SK-MEL-5 (cell line): Measurements from ENCODE around the gene ACTR2.

DNA sequence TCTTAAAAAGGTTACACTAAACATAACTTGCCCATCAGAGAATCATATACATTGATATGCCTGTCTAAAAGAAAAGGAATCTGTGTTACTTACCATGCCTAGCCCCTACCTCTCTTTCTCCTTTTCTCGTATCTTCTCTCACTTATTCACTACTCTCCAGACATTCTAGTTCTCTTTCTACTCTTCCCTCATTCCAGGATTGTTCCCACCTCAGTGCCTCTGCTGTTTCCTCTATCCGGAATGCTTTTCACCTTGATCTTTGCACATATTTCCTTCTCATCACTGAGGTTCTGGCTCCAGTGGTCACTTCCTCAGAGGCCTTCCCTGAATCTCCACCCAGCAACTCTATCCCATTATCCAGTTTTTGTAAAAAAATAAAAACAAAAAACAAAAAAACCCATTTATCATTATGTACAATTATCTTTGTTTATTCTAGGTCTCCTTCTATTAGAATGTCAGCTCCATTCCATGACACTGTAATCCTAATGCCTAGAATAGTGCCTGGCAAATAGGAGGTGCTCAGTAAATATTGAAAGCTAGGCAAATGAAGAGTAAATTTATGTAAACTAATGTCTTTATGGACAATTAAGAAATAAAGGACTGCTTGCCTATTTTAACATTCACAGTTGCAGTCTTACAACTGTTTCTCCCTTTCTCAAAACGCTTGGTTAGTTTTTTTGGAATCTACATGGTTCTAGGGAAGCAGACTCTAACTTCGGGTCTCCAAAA, 84.8 kb downstream of the VPS54 start:
RAMPAGE:
- cytosol, long total RNA, result no peak
- long total RNA, result no peak
- nucleus, long total RNA, result no peak

DNA sequence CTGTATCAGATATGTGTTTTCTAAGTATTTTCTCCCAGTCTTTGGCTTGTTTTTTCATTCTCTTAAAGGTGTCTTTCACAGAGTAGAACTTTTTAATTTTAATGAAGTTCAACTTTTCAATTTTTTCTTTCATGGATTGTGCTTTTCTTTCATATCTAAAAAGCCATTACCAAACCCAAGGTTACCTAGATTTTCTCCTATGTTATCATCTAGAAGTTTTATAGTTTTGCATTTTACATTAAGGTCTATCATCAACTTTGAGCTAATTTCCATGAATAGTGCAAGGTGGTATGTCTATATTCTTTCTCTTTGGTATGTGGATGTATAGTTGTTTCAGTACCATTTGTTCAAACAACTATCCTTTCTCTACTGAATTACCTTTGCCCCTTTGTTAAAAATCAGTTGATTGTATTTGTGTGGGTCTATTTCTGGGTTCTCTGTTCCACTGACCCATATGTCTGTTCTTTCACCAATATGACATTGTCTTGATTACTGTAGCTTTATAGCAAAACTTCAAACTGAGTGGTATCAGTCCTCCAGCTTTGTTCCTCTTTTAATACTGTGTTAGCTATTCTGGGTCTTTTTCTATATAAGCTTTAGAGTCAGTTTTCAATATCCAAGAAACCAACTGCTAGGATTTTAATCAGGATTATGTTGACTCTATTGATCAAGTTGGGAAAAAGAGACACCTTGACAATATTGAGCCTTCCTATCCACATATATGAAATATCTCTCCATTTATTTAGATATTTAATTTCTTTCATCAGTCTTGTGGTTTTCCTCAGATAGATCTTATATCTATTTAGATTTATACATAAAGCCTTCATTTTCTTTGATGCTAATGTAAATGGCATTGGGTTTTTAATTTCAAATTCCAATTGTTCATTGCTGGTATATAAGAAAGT, 45.1 kb downstream of the VPS54 start:
RAMPAGE:
- cytosol, long total RNA, result no peak
- long total RNA, result no peak
- nucleus, long total RNA, result no peak

DNA sequence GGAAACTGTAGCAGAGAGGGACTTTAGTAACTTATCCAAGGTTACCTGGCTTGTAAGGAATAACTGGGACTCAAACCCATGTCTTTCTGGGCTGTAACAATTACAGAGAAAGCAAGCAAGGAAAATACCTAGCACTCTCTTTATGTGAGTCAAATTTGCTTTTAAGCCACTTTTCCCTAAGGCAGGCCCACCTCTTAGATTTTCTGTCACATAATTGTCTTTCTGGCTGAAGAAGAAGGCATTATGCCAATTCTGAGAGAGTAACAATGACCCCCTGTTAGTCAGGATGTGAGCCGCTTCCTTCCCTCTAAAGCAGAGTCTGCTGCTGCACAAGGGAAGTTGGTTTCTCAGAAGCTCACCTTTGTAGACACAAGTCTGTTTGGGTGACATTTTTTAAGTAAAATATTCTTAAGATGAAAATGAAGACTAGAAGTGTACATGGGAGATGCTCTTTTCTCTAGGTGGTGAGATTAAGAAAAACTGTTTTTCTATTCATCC, 33.2 kb upstream of the VPS54 start:
RAMPAGE:
- cytosol, long total RNA, result no peak
- long total RNA, result no peak
- nucleus, long total RNA, result no peak

DNA sequence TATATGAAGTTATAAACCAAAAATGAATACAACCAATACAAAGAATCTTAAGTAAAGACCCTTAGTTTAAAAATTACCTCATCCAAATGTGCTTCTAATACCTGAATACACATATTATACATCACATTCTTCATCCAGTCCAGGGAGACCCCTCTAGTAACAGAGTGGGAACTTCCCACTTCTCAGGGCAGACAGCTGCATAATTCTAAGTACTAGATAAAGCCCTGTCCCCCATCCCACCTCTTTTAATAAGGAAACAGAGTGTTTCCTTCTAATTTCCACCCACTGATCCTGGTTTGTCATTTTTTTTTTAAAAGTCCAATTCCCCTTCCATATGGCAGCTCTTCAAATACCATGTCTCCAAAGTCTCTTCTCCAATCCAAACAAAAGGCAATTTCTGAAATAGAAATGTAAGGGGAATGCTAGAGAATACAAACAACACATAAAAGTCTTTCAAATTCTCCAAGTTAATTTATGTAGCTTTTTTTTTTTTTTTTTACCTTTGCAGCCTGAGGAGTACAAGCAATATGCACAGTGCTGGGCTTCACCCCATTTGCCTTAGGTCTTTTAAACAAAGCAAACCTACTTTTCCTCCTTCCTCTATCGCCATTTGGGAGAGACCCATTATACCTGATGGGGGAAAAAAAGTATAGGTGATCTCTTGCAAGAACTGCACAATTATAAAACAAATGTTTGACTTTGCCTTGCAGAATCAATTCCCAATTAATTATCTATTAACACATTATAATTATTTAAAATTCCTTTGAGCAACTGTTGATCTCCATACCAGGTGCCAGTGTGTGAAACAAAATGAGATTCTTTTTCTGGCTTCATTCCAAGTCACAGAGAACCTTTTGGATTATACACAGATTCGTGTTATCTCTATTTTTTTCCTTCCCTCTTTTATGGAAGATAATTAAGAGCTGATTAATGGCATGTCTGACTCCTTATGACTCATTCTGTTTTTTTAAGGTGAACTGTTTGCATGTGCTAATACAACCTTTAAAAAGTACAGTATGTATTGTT, 39.7 kb downstream of the PELI1 start:
RAMPAGE:
- cytosol, long total RNA, result no peak
- long total RNA, result no peak
- nucleus, long total RNA, result no peak

GRCh38 chr2:64502837-64503507, 21.2 kb upstream of the AFTPH start:
RAMPAGE:
- cytosol, long total RNA, result no peak
- long total RNA, result no peak
- nucleus, long total RNA, result no peak

RAMPAGE:
- cytosol, long total RNA, result no peak
- long total RNA, result no peak
- nucleus, long total RNA, result no peak
Observed at GRCh38 chr2:64628763-64629383, 24.8 kb downstream of the SERTAD2 start.

DNA sequence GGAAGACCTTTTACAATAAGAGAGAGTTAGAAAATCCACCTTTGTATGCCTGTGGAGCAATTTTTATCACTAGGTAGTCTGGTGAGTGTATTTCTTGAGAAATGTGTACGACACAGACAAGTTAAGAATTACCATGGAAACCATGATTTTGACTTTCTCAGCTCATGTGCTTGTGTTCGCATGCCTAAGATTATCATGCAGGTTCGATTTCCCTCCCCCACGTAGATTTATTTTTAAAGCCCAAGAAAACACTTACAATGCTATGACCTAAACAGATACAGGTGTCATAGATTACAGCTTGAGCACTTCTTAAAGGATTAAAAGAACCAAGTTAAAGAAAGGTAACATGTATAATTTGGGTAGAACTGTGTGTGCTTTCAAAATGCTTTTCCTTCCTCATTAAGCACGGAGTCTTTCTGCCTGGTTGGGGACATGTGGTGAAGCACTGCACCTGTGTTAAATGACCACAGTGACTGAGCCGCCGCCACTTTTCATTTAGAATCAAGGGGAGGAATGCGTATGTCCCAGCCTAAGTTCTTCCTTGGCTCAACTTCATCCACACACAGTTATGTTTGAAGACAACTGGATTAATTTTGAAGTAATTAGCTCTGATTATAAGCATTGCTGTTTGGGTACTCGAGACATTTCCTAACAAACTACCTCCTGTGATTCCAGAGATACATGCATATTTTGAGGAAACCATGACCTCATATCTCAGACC, 16.5 kb downstream of the SERTAD2 start:
RAMPAGE:
- cytosol, long total RNA, result no peak
- long total RNA, result no peak
- nucleus, long total RNA, result no peak

DNA sequence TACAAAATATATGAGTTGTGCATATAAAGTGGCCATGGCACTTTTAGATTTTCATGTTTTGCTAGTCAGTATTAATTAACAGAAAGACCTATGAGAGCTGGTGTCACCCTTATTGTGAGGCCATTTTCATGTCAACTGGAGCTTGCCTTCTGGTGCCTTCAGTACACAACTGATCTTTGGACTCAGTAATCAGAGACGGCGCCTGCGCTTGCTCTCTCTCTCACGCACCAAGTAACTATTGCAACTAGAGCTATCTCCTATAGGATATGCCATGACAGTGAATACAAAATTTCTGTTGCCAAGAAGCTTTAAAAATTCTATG, 3.0 kb downstream of the SERTAD2 start:
RAMPAGE:
- cytosol, long total RNA, result no peak
- long total RNA, result no peak
- nucleus, long total RNA, result no peak

DNA sequence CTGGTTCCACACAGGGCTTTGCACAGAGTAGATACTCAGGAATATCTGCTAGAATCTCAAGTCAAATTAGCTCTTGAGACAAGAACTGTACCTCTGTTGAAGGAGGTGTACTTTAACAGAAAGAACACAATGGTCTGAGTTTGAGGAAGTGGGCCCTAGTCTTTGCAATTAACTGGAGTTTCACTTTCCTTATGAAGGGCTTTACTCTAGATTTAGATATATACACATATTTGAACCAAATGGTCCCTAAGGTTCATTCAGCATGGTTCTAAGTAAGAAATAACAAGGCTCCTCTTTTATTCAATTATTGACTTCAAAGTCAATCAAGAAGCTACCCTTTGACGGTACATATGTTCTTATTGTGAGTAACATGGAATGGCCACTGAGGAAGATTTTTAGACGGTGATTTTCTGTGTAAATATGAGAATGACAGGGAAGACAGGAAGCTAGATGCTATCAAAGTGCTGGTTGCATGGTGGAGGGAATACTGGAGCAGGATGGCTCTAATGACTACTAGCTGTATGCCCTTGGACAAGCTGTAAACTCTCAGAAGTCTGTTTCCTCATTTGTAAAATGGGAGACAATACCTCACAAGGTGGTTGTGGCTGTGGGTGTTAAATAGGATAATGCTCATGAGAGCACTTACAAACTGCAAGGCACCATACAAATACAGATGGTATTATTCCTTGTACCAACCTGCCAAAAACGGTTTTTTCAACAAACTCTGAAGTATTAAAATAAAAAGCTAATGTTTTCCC, 73.5 kb upstream of the SERTAD2 start:
RAMPAGE:
- cytosol, long total RNA, result no peak
- long total RNA, result no peak
- nucleus, long total RNA, result no peak

DNA sequence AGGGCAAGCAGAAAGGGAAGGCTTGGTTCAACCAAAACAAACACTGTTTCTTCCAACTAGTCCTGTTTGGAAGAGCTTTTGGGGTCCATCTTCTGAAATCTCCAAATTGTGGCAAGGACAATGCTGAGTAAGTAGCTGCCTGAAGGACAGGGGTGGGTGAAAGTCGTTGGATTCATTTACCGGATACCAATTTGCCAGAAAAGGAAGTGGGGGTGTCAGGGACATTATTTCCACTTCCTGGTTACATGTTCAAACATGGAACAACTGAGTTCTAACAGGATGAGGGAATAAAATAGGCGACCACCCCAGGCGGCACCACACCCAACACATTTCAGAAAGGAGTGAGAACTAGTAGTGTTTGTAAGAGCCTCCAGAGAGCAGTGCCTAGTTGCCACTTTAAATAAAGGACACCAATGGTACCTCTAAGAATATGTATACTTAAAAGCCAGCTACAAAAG, 158.6 kb upstream of the SERTAD2 start:
RAMPAGE:
- cytosol, long total RNA, result no peak
- long total RNA, result no peak
- nucleus, long total RNA, result no peak

DNA sequence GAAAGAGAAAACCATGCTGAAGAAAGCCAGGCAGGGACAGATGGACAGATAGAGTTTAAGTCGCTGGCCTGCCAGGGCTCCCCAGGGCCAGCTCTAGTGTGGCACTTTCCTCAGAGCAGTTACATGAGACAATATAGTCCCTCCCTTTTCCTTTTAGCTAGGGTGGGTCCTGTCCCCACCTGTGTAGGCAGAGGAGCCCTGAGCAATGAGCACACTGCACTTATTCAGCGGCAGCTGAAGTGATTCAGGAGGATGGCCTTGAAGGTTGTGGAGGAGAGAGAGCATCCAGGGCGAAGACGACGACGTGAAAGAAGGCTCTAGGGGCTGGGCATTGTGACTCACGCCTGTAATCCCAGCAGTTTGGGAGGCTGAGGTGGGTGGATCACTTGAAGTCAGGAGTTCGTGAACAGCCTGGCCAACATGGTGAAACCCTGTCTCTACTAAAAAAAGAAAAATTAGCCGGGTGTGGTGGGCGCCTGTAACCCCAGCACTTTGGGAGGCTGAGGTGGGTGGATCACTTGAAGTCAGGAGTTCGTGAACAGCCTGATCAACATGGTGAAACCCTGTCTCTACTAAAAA, 151.9 kb upstream of the SLC1A4 start:
RAMPAGE:
- cytosol, long total RNA, result no peak
- long total RNA, result no peak
- nucleus, long total RNA, result no peak

DNA sequence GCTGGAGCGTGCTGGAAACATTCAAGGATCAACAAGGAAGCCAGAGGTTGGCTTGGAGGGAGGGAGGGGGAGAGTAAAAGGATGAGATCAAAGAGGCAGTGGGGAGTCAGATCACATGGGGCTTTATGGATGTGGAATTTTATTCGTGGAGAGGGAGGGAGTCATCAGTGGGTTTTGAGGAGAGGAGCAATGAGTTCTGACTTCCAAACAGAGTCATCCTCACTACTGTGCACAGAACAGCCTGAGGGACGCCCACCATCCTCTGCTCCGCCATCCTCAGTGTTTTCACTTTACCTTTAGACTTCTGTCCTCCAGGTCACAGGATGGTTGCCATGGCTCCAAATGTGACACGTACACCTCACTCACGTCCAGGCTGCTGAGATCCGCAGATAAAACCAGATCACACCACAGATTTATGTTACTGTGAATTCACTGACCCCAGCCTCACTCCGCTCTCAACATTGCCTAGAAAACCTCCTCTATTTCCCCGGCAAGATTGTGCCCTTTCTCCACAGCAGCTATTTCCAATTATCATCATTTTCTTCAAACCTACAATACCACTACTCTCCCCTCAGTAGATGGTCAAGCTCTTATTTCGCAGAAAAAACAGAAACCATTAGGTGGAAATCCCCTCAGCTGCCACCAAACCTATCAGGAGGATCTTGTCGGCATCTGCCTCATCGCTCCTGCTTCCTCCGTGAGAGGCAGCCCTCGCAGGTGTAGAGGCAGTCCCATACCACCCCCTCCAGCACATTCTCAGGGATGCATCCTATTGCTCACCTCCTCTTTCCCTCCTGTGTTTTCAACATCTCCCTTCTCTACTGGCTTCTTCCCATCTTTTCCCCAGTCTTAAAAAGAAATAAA, 49.8 kb upstream of the SLC1A4 start:
RAMPAGE:
- cytosol, long total RNA, result no peak
- long total RNA, result no peak
- nucleus, long total RNA, result no peak

DNA sequence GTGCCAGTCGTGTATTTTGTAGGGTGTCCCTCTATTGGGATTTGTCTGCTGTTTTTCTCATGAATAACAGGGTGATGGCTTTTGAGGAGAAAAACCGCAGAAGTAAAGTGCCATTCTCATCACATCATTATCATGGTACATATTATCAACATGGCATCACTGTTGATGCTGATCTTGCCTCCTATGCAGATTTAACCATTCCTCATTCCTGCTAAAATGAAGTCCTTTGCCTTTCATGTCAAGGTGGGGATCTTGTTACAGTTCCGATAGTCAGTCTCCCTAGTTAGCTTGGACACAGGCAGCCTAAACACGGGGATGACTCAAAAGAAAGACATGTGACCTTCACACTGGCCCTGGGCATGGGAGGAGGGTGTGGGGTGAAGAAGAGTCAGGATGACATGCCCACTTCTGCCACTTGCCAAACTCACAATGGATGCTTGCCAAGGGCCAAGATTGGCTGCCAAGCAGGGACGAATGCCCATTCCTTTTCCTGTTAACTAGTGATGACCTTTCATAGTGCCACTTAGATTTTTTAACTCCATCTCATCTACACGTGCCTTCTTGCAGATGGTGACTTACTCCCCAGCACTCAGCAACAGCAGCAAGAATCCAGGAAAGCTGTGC, 14.0 kb upstream of the SLC1A4 start:
RAMPAGE:
- cytosol, long total RNA, result no peak
- long total RNA, result no peak
- nucleus, long total RNA, result no peak

DNA sequence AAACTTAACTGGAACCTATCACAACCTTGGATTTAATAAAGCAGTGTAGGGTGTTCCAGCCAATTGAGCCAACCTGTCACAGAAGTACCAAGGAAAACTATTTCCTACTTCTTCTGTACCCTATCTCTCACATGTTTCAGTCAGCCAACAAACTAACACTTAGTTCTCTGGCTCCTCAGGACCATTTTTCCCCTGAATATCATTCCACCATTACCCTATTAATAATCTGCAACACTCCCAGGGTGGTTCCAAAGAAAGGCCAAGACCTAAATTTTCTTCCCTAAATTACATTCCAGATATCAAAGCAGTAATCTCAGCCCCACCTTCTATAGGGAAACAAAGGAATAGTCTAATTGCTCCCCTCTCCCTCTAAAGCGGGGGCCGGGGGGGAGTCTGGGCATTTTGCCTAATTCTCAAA, 8.5 kb downstream of the RAB1A start:
RAMPAGE:
- cytosol, long total RNA, result no peak
- long total RNA, result no peak
- nucleus, long total RNA, result no peak

GRCh38 chr2:65130377-65130987, 576 bp upstream of the RAB1A start:
RAMPAGE:
- cytosol, long total RNA, result no peak
- long total RNA, result no peak
- nucleus, long total RNA, result no peak

RAMPAGE:
- cytosol, long total RNA, result no peak
- long total RNA, result no peak
- nucleus, long total RNA, result no peak
Observed at GRCh38 chr2:65177594-65178205, 47.8 kb upstream of the RAB1A start.

DNA sequence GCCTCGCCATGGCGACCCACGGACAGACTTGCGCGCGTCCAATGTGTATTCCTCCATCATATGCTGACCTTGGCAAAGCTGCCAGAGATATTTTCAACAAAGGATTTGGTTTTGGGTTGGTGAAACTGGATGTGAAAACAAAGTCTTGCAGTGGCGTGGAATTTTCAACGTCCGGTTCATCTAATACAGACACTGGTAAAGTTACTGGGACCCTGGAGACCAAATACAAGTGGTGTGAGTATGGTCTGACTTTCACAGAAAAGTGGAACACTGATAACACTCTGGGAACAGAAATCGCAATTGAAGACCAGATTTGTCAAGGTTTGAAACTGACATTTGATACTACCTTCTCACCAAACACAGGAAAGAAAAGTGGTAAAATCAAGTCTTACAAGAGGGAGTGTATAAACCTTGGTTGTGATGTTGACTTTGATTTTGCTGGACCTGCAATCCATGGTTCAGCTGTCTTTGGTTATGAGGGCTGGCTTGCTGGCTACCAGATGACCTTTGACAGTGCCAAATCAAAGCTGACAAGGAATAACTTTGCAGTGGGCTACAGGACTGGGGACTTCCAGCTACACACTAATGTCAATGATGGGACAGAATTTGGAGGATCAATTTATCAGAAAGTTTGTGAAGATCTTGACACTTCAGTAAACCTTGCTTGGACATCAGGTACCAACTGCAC, 22.4 kb upstream of the ACTR2 start:
RAMPAGE:
- cytosol, long total RNA, result no peak
- long total RNA, result no peak
- nucleus, long total RNA, result no peak

DNA sequence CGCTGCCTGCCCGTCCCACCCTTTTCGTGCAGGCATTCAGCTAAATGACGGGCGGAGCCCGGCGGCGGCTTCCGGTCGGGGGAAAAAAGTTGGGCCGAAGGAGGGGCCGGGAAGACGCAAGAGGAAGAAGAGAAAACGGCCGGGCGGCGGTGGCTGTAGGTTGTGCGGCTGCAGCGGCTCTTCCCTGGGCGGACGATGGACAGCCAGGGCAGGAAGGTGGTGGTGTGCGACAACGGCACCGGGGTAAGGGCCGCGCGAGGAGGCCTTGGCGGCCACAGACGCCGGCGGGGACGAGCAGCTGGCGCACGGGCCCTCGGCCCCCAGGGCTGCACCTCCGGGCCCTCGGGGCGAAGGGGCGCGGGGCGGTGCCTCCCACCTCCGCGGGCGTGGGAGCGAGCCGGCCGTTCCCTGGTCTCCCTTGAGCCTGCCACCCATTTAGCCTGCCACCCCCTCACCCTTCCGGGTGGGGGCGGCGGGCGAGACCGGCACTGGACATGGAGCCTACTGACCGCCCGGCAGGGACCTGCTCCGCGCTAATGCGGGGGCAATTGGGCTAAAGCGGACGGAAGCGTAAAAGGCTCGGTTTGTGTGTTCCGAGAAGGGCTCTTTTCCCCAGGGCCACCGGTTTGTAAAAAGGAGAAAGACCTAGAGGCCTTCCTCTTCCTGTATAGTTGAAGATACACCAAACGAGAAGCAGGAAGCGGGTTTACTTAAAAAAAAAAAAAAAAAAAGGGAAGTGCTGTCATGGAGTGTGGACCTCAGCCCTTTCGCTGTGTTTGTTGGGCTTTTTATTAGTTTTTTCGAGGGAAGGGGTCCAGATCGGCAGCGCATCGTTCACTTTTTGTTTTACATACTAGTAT, at the start of gene ACTR2:
Gene ACTR2, plus strand, starts transcription at position 117 of the 860 bp plus-strand sequence.
RAMPAGE:
- cytosol, long total RNA, result start-site peak on the plus strand centred at position 100 of the sequence, 78 bp wide, 4,032 and 4,751 reads in 2 replicates
- long total RNA, result start-site peak on the plus strand centred at position 104 of the sequence, 66 bp wide, 1,567 and 1,487 reads in 2 replicates
- nucleus, long total RNA, result start-site peak on the plus strand centred at position 286 of the sequence, 391 bp wide, 985 and 90 reads in 2 replicates

DNA sequence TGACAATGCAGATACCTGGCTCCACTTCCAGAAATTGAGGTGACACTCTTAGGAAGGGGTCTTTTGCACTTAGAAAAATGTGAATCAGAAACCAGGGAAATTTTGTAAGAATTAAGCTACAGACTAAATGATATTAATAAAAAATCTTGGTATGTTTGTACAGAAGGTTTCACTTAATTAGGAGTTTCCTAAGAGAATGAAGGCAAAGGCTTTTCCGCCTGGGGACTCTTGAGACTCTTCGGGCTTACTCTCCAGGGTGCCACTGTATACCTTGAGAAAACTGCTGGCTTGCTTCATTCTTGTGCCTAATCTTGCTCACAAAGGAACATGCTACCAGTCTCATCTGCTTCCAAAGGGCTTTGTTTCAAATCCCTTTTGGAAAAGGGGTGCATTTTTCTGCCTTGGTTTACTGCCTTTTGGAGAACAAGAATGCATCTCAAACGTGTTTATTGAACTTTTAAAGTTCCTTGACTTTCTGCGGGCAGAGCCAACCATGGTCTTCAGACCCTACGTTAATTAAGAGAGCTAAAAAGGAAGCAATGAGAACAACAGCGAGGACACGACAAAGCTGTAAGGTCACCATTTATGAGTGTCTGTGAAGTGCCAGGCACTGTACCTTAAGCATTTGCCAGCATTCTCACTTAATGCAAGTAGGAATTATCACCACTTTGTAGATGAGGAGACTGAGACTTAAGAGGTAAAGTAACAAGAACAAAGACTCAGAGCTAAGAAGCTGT, 49.6 kb downstream of the ACTR2 start:
RAMPAGE:
- cytosol, long total RNA, result no peak
- long total RNA, result no peak
- nucleus, long total RNA, result no peak

DNA sequence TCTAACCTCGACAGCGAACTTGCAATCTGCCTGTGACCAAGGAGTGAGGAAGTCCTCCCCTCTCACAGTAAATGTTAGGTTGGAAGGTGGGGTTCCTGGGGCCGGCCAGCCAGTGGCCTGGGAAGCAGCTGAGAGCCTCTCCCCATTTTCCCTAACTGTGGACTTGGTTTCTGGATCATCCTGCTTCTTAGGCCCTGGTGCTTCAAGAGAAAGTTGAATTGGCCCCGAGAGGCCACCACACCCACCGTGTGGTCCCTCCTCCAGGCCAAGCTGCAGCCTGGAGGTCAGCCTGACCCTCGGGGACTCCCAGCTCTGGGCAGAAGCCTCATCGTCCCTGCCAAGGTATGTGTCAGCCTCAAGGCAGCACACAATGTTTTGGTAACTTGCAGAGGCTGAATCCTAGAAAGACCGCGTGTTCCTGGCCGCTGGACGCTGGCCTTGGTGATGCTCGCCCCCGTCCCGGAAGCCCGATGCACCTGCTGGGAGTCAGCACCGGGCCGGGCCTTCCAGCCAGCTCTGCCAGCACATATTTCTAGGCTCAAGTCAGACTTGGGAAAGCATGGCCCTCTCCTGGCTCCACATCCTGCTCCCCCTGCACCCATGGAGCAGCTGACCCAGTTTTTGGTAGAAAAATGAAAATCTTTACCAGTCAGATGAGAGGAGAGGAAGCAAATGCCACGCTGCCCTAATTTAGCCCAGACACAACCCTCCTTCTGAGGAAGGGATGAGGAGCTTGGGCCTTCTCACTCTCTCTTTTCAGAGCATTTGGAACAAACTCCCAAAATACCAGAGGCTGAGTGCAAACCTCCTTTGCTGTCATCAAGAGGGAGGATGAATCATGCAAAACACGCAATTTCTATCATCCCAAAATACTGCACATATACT, 72.7 kb downstream of the ACTR2 start:
RAMPAGE:
- cytosol, long total RNA, result no peak
- long total RNA, result no peak
- nucleus, long total RNA, result no peak